A673 (cell line): ENCODE measurements around the gene IRX6.

GRCh38 chr16:53043930-53044694, 8.6 kb downstream of the CHD9NB start:
- PRO-cap = unidirectional peak, minus-strand start at chr16:53044216; unidirectional peak, minus-strand start at chr16:53044245

DNA sequence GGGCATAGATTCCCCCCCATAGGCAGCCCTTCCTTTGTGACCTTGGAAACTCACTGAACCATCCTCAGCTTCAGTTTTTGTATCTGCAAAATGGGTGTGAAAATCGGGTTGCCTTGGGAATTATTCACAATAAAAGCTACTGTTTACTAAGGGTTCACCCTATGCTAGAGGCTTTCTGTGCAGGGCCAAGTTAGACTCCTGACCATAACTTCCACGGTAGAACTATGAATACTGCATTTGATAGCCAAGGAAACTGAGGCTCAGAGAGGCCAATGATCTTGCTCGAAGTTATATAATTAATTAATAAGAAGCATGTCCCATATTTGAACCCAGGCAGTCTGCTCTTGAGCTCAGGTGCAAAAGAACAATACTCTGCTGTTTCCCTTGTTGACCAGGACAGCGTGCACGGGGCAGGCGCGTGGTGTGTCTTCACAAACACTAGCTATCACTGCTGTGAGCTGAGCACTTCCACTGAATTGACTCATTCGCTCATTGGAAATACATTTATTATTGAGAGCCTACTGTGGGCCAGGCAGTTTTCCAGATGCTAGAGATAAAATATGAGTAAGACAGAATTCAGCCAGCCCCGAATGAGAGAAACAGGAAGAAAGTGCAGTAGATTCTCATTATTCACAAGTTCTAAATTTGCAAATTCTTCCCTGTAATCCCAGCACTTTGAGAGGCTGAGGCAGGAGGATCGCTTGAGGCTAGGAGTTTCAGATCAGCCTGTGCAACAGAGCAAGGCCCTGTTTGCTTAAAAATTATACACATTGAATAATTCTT, 1.6 kb downstream of the CHD9 start:
- PRO-cap = no peak

DNA sequence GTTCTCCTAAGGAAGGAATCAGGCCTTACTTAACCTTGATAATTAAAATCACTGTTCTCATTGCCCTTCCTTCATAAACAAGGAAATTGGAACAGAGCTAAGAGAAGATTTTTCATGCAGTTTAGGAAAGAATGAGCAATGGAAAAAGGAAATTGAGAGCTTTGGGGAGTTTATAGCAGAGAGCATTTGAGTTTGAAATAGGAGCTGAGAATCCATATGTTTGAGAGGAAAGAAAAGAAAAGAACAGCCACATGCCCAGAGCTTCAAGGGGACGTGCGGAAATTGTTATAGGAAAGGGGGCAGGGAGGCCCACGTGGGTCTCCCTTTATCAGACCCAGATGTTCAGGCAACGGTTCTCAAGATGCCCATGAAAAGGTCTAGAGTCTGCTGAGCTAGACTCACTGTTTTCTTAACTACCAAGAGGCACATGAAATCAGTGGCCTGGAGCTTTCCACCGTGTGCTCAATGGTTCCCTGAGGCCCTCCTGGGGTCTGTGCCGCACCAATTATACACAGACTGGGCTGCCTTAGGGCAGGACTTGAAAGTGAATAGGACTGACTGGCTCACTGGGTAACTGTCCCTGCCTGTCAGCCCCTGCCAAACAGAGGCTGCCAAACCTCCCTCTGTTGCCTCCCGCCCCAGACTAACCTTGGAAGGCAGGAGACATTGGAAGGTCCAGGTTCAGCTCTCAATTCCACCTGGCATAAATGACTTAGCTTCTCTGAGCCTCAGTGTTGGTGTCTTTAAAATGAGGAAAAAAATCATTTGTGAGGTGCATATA, 31.3 kb downstream of the CHD9 start:
- PRO-cap = bidirectional peak, plus-strand start at position 217 of the sequence, minus-strand start at position 238 of the sequence

DNA sequence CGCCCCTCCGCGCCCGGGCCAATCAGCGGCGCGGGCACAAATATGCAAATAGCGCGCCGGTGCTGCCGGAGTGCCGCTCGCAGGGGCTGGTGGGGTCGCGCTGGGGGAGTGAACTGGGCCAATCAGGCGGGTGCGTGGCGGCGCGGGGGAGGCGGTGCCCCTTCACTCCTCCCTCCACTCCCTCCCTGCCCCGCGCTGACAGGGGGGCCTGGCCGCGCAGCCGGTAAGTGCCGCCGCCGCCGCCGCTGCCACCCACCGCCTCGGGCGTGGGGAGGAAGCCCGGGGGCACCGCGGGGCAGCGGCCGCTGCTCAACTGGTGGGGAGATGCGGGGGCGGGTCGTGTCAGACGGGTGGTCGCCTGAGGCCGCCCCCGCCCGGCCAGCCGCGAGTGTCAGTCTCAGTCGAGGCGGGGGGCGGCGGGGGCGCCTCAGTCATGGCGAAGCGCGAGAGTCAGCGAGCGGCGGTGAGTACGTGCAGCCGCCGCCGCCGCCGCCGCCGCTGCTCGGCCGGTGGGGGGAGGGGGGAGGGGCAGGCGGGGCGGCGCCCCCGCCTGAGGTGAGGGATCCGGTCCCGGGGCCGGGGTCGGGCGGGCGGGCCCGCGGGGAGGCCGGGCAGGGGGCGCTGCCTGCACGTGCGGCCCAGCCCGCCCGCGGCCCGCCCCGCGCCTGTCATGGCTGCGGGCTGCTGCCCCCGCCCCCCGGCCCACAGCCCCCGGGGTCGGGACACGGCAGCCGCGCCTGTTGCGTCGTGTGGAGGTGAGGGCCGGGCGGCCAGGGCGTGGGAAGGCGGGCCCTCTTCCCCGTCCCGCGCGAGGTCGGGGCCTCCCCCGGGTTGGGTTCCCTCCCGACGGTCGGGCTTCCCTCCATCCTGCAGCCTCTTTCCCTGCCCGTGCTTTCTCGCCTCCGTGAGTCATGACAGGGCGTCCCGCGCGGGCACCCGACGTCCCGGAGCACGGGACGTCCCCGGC, 76.3 kb downstream of the CHD9 start:
- PRO-cap = bidirectional peak, plus-strand start at position 226 of the sequence, minus-strand start outside the sequence

- PRO-cap = no peak
These were observed 83.6 kb downstream of the CHD9 start for GRCh38 chr16:53138005-53139257.

- PRO-cap = bidirectional peak, plus-strand start at chr16:53220063, minus-strand start at chr16:53219896
These were observed 164.9 kb downstream of the CHD9 start for GRCh38 chr16:53219594-53220185.

DNA sequence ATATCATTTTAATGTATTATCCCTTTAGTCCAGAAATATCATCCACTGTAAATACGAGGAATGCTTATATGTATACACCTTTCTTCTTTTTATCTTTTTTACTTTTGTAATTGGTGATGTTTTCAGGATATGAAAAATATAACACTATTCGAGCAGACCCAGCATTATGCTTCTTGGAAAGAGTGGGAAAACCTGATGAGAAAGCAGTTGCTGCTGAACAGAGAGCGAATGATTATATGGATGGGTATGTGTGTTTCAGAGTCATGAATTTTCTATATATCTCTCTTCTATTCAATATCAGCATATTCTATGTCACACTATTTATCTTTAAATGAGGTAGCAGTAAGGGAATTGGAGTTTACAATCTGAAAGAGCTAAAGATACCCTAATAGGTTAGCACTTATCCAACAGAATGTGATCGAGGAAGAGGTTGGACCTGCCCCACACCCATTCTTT, 148.1 kb upstream of the RBL2 start:
- PRO-cap = no peak

DNA sequence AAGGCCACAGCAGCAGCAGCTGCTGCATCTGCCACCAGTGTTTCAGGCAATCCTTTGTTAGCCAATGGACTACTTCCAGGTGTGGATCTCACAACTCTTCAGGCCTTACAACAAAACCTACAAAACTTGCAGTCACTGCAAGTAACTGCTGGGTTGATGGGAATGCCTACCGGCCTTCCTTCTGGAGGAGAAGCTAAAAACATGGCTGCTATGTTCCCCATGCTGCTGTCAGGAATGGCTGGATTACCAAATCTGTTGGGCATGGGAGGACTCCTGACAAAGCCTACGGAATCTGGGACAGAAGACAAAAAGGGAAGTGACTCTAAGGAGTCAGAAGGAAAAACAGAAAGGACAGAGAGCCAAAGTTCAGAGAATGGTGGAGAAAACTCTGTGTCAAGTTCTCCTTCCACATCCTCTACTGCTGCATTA, 110.1 kb upstream of the RBL2 start:
- PRO-cap = no peak

DNA sequence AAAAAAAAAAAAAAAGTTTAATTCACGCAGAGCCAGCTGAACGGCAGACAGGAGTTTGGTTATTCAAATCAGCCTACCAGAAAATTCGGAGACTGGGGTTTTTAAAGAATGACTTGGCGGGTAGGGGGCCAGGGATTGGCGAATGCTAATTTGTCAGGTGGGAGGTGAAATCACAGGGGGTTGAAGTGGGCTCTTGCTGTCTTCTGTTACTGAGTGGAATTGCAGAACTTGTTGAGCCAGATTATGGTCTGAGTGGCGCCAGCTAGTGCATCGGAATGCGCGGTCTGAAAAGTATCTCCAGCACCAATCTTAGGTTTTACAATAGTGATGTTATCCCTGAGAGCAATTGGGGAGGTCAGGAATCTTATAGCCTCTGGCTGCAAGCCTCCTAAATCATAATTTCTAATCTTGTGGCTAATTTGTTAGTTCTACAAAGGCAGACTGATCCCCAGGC, 800 bp upstream of the RBL2 start:
- PRO-cap = no peak

GRCh38 chr16:53949566-53950426, 245.8 kb downstream of the FTO start:
- PRO-cap = no peak

DNA sequence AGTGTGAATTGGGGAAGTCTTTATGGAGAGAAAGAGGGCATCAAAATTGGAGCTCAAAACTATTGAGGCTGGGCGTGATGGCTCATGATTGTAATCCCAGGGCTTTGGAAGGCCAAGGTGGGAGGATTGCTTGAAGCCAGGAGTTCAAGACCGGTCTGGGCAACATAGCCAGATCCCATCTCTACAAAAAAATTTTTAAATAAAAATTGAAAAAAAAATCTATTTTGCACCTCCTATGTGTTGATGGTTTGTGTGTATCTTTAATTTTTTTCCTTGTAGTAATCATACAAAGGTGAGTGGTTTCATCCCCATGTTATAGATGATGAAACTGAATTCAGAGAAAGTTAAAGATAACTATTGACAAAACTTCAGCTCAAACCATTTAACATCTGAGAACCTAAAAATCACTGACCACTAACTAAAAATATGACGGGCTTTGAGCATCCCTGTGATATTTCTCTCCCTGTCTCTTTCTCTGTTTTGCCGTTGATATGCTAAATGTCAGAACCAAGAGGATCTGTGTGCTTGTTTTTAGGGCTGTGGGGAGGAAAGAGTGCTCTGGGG, 251.9 kb downstream of the FTO start:
- PRO-cap = no peak

DNA sequence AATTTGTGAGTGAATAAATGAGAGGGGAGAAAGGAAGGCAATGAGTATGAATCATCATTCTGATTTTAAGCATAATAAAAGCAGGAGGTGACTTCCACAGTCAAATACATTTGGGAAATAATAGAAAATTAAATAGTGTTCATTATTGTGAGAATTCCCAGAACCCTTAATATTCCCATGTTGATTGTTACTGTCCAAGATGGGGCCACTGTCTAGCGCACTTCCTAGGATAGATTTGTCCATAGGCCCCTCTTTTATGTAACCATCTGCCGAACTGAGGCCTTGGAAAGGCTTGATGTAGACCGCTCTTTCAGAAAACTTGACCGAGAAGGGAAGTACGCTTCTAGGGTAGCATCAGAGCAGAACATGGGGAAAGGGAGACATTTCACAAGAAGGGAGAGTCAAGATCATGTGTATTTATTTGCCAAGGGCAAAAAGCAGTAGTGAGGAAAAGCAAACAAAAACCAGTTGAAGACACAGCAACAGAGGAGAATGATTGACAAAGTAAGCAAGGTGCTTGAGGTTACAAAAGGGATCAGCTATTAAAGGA, 288.7 kb downstream of the IRX3 start:
- PRO-cap = no peak

DNA sequence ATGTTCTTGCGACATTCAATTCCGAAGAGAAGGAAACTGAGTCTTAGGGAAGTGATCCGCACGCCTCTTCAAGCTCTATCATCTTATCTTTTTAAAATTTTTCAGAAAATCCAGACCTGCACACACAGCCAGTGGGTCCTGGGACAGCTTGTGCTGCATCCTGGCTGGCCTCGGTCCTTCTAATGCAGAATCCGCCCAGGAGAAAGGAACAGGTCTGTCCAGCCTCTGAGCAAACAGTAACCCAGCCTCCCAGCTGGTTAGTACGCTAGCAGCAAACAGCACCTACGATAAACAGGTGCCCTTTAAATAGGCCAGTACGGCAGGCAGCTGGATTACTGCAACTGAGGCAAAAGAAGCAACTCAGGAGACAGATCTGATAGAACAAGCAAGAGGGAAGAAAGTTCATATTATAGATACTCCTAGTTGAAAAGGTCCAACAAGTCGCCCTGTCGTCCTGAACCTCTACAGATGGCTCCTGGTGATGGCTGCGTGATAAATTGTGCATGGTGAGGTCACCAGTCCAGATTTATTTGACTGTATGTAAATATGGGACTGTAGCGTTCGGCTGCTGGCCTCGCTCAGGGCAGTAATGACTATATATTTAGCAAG, 254.3 kb upstream of the IRX3 start:
- PRO-cap = no peak

GRCh38 chr16:54933023-54933611, 2.5 kb downstream of the IRX5 start:
- PRO-cap = no peak

DNA sequence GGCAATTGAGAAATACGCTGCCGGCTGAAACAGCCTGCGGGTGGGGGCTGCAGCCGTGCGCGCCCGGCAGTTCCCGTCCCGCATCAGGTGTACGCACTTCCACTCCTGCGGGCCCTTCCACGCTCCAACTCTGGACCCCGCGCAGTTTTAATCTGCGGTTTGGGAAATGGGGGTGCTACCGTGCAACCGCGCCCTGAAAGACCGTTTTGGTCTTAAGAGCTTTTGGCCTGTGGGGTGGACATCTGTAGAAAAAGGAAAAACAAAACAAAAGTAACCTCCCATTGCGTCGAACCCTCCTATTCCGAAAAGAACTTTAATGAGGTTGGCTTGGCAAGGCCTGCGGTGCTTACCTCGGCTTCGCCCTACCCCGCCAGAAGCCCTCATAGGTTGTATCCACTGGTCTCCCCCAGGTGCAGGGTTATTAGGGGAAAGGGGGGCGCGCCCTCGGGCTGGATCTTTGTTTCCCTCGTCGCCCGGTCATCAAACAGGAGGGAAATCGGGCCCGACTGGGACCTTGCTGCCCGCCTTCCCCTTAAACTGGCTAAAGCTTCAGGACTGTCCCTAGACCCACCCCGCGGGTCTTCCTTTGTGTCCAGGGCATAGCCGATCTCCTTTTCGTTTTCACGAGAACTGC, 7.3 kb downstream of the IRX5 start:
- PRO-cap = no peak

- PRO-cap = no peak
These were observed at the start of gene IRX6 for GRCh38 chr16:55323705-55324271. IRX6 (plus strand) TSS chr16:55324203.

DNA sequence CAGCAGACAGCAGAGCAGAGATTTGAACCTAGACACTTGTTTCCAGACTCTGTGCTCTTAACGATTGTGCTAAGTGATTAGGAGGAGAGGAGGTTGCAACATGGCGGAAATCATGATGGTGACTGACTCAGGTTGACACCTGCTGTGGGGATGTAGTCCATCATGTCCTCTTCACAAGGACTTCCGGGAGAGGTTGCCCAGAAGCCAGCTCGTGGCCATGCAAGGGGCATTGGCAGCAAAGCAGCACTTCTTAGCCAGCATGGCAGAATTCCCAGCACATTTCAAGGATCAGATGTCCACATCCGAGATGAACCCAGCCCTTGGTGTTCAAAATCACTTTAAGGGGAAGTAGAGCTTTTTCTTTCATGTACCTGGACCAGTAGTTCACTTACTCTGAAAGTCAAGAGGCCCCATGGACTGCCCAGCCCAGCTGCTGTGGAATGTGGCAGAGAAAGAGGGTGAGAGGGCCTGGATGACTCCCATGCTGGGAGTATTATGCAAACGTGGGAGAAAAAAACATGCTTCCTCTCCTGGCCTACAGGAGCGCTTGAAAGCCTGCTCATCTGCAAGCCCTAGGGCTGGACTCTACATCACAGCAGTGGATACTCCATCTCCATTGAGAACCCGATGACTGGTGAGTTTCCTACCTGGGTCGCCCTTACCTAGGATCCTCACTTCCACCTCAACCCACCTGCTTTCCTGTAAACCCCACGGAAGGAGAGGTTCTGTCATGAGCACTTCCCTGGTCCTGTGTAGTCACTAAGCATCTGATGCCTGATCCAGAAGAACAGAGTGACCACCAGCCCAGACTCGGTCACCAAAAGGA, 65.6 kb downstream of the IRX6 start:
- PRO-cap = no peak

DNA sequence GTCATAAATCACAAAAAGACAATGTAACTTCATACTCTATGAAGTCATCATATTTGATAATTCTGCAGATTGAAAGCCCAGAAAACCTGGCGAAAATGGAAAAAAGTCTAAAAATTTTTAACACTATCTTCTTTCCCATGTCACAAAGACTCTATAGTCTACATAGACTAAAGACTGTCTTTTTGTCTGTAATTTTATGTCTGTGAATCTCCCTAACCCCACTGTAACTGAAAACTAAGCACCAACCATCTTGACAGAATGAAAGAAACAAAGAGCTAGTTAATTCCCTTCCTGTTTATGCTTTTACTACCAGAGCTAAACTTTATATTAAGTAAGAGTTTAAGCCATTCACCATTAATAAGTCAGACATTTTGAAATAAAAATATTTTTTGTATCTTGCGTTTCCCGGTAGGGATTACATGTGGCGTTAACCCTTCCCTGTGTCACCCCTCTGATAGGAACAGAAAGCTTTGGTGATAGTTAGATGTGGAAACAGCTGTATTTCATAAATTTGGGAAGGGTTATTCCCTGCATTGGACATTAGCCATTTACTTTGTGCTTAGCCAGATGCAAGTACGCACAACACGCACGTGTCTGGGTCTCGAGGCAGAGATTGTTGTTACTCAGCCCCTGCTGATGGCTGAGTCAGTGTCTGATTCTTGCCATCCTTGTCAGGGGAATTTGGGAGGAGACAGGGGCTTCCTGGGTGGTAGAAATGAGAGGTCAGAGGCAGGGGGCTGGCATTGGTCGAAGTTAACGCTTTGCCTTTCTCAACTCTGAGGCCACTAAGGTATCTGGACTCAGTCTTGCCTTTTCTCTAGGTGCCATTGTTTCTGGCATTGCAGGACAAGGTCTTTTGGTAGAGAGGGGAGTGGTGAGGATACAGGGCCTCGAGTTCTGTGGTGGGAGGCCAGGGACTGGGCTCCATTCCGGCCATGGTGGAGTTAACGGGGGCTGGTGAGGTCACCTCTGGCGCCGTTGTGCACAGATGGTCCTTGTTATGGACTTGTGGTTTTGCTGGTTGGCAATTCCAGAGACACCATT, 8.0 kb downstream of the MMP2 start:
- PRO-cap = no peak

DNA sequence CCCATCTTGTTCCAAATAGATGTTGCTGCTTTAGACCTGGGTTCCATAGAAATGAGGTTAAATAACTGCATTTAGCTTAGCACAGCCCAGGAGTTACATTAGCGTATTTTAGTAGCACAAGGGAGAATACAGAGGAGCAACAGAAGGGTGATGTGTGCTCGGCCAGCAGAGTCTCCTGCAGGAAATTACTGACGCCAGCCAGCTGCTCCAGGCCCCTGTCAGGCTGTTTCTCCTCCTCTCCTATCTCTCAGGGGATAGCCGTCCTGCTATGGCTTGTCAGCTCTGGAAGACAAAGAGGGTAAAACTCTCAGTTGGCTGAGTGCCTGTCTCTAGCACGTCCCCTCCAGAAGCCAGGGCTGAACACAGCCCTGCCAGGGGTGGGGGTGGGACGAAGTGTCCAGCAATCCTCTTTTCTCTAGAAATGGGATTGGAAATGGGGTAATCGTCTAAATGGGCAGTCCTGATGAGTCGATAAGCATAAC, 89.2 kb upstream of the GNAO1 start:
- PRO-cap = no peak

- PRO-cap = no peak
These were observed 28.2 kb upstream of the GNAO1 start for GRCh38 chr16:56163076-56163464.